SK-MEL-5 (cell line): ENCODE measurements around the genes ZIC4, AGTR1 and ANKUB1.

GRCh38 chr3:147406098-147406629 lies at the start of gene ZIC4:
Gene ZIC4 (minus strand): TSS chr3:147406543.
RAMPAGE:
- cytosol, long total RNA: no peak
- long total RNA: no peak
- nucleus, long total RNA: no peak

DNA sequence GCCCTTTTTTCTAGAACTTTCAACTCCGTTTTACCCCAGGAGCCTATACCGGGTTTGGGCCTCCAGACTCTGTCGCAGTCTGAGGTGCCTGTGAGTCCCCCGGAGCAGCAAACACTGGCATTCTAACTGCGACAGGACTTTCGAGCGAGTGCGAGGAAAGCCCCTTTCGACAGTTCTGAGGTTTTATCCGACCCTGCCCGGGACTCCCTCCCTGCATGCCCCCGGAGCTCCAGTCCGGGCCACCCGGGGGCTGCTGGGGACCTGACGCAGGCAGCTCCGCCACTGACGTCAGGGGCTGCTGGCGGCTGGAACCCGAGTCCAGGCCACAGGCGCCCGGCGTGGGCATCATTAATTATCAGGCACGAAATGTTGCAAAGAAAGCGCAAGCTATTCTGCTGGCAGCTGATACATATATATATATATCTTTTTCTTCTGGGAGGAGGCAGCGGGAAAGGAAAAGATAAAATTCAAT lies 15.1 kb downstream of the ZIC1 start:
RAMPAGE:
- cytosol, long total RNA: no peak
- long total RNA: no peak
- nucleus, long total RNA: no peak

DNA sequence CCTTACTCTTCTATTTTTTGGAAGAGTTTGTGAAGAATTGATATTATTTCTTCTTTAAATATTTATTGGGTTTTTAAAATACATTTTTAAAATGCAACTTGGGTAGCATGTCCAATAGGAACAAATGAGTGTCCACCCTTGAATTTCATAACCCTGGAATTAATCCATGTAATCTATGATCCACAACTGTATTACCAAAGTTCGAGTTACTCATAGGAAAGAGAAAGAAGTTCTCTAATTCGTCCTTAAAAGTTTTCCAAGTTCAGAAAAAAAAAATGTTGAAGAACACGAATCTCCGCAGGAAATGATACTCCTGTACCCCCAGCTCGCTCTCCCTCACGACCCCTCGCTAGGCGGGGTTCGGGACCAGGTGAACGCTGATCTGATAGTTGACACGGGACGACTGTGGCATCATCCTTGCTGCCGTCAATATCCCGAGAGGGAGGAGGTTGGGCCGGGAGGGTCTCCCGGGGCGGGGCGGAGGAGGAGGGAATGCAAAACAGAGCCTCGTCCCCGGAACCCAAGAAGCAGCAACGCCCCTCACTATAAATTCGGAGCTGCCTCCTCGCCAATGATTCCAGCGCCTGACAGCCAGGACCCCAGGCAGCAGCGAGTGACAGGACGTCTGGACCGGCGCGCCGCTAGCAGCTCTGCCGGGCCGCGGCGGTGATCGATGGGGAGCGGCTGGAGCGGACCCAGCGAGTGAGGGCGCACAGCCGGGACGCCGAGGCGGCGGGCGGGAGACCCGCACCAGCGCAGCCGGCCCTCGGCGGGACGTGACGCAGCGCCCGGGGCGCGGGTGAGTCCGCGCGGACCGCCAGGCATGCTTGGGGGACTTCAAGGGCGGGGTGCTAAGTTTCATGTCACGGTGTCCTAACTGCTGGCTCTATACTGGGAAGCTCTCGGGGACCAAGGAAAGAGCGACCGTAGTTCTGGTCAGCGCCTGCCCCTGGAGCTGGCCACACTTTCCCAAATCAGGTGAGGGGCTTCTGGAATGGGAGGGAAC lies at the start of gene AGTR1:
TSS of gene AGTR1 (plus strand) at position 575 of the 1,006 bp plus-strand sequence.
RAMPAGE:
- cytosol, long total RNA: no peak
- long total RNA: no peak
- nucleus, long total RNA: no peak

DNA sequence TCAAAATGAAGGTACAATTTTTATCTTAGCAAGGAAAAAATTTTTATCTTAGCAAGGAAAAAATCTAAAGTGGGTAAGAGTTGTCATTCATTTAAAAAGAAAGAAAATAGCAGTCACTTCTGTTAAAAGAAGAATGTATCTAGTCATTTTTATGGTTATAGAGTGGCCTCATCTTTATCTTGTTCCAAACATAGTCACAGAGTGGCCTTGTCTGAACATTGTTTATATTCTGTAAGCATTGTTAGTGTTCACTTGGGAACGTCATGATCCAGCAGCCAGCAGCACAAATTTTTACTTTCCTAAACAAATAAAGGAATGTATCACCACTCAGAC lies 39.8 kb upstream of the GYG1 start:
RAMPAGE:
- cytosol, long total RNA: no peak
- long total RNA: no peak
- nucleus, long total RNA: no peak

DNA sequence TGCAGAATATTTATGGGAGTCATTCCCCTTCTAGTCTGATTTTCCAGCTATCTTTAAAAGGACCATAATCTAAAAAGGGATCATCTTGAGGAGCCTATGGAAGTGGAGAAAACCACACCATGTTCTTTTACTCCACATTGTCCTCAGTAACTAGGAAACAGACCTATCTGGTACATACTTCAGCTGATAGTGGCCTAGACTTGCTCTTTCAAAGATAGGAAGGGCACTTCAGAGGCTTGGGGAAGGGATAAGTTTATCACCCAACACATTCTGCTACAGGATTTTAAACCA lies 35.5 kb downstream of the CP start:
RAMPAGE:
- cytosol, long total RNA: no peak
- long total RNA: no peak
- nucleus, long total RNA: no peak

DNA sequence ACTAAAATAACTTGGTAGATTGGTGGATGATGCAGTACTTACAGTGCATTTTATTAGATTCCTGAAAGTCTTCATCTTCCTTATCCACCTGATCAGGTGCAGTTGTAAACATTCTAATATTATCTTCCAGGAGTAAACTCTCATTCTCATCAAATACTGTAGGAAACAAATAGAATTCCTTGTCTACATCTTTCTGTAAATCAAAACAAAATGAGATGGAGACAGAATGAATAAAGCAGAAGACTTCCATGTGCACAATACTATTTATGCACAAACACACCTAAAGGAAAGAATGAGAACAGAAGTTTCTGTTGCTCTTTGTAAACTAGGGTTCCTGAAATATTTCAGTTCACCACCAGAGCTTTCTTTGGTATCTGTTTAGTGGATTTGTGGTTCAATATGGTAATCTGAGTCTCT lies 33.6 kb downstream of the CP start:
RAMPAGE:
- cytosol, long total RNA: no peak
- long total RNA: no peak
- nucleus, long total RNA: no peak

RAMPAGE:
- cytosol, long total RNA: no peak
- long total RNA: no peak
- nucleus, long total RNA: no peak
These were observed 23.3 kb downstream of the CP start for GRCh38 chr3:149198157-149198874.

DNA sequence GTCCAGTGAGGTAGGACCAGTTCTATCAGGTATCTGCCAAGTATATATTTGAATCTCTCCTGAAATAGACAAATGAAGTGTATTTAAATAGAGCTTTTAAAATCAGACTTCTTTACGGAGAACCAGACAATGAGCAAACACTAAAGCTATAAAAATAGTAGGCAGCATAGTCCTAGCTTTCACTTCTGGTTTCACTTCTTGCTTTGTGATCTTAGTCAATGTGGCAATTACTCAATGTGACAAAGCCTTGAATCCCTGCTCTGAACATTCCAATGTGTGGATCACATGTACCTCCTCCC lies 24.0 kb upstream of the CP start:
RAMPAGE:
- cytosol, long total RNA: no peak
- long total RNA: no peak
- nucleus, long total RNA: no peak

DNA sequence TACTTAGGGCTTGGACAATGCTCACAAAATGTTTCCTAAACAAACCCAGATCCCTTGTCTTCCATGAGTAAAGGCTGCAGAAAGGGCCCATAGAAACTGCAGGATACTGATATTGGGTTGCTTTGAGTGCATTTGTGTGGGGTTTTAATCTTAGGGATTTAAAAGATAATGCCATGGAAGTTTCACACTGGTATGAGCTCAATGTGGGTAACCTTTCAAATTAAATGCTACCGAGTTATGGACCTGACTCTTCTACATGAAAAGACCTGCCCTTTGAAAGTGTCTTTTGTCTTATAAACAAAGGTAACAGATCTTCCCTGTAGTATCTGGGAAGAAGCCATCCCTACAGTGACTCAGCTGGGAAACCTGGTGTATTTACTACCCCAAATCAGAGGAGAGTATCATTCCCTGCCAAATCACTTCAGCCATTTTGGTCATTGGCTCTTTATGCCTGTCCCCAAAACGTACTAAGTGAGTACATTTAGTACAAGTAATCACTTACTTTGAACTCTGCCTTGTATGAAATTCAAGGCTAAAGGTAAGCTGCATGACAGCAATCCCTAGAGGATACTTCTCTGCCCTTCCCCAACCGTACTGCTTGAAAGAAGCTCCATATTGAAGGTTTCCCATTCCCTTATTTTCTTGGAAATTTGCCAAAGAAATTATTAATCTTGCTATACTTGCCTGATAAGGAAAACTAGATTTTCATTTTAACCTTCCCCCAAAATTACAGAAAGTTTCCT lies 7.3 kb downstream of the TM4SF1 start:
RAMPAGE:
- cytosol, long total RNA: no peak
- long total RNA: no peak
- nucleus, long total RNA: no peak

DNA sequence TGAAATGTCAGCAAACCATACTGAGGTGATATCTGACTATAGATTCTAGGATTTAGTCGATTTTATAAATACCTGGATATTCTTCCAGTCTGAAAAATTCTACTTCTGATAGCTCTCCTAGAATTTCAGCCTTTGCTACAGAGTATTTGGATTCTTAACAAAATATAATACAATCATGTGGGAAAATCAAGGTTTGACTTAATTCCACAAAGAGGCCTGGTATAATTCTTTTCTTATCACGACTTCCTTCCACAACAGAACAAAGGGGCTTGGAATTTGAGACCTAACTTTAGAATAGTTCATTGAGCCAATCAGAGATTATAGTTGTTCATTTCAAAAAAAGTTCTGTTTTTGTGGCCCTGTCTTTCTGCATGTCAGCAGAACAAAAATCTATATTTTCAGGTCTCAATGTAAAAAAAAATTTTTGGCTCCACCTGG lies 4.2 kb downstream of the TM4SF1 start:
RAMPAGE:
- cytosol, long total RNA: no peak
- long total RNA: no peak
- nucleus, long total RNA: no peak

DNA sequence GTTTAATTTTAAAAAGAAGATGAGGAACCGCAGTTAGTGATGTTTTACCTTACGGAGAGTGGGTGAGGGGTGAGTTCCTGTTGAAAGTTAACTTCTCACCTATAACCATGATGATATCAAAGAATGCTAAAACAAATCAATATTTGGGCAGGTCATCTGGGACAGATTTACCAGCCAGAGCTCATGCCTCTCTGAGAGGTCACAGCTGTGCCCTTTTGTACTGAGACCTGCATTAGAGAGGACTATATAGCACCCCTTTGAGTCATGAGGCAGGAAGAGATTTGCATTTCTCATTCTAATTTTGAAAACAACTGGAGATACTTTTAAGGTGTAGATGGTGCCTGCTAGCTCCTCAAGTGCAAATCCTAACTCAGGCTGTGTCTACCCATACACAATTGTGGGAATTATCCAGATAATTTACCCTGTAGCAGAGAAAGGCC lies 6.0 kb upstream of the TM4SF4 start:
RAMPAGE:
- cytosol, long total RNA: no peak
- long total RNA: no peak
- nucleus, long total RNA: no peak

RAMPAGE:
- cytosol, long total RNA: start-site peak on the minus strand at chr3:149576152-149576198, 34 and 25 reads in 2 replicates
- long total RNA: no peak
- nucleus, long total RNA: start-site peak on the minus strand at chr3:149576108-149576225, 154 and 50 reads in 2 replicates
These were observed 81.8 kb downstream of the WWTR1 start for GRCh38 chr3:149575571-149576807.

DNA sequence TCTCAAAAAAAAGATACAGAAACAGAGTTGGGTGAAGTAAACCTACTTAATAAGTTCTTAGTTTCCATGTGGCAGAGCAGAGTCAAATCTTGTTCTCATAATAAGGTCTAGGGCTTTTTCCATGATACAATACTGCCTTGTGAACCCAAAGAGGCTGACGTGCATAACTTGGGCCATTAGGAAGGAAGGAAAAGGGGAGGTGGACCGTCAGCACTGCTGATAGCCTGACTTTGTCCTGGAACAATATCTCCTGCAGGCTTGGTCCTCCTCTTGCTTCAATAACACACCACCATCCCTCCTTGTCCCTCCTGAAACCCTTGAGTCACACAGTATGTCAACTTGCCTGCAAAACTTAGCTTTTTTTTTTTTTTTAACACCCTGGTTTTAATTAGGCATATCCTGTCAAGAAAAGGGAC lies 67.2 kb downstream of the WWTR1 start:
RAMPAGE:
- cytosol, long total RNA: no peak
- long total RNA: no peak
- nucleus, long total RNA: no peak

DNA sequence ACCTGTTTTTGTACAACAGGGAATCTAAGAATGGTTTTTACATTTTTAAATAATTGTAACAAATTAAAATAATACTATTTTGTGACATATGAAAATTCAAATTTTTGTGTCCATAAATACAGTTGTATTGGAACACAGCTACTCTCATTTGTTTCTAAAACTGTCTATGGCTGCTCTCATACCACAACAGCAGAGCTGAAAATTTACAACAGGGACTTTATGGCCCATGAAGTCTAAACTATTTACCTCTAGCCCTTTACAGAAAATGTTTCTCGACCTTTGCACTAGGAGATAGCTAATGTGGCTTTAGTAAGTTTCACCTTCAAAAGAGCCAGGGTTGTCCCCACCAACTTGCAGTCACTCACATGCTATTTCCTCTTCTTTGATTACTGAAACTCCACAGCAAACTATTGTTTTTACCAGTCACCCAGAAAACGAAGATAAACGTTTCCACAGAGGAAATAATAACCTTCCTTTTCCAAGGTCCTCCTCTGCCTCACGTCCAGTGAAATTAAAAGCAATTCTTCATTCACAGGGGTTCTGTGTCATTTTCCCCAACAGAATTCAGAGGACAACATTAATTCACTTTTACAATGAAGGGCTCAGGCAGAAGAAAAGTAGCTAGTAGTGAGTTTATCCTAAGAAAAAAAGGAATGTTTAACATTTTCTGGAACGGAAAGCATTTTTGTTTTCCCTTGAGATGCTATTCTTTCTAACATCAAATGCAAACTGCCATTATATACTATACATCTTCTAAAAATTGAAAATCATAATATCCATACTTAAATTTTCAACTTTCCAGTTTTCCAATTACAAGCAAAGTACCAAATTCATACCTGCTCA lies 48.2 kb downstream of the WWTR1 start:
RAMPAGE:
- cytosol, long total RNA: no peak
- long total RNA: no peak
- nucleus, long total RNA: no peak

RAMPAGE:
- cytosol, long total RNA: no peak
- long total RNA: no peak
- nucleus, long total RNA: no peak
These were observed 41.7 kb downstream of the WWTR1 start for GRCh38 chr3:149615917-149616649.

DNA sequence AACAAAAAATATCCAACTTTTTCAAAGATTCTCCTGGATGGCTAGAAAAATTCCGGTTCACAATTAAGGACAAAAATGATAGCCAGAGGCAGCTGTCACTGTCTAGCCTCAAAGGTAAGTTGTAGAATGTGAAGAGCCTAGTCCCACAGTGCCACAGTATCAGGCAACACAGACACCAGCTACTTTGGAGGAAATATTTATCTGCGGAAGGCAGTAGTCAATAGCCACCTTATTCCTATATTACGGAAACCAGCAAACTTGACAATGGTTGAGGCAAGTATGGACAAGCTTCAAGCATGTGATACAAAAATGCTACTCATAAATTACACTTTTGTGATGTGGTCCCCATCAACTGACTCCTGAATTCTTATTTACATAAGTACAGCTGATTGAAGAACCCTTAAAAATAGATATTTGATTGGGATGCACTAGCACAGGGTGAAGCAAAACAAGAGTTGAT lies at the start of gene ANKUB1:
TSS of gene ANKUB1 (minus strand) at position 170 of the 460 bp plus-strand sequence.
RAMPAGE:
- cytosol, long total RNA: no peak
- long total RNA: no peak
- nucleus, long total RNA: no peak

RAMPAGE:
- cytosol, long total RNA: no peak
- long total RNA: no peak
- nucleus, long total RNA: no peak
These were observed 139.1 kb upstream of the TSC22D2 start for GRCh38 chr3:150268437-150269894.

RAMPAGE:
- cytosol, long total RNA: no peak
- long total RNA: no peak
- nucleus, long total RNA: no peak
These were observed 35.4 kb upstream of the TSC22D2 start for GRCh38 chr3:150372540-150373159.

RAMPAGE:
- cytosol, long total RNA: no peak
- long total RNA: no peak
- nucleus, long total RNA: no peak
These were observed 29.2 kb upstream of the SIAH2 start for GRCh38 chr3:150792177-150792579.

RAMPAGE:
- cytosol, long total RNA: no peak
- long total RNA: no peak
- nucleus, long total RNA: no peak
These were observed 315 bp upstream of the CLRN1 start for GRCh38 chr3:150972905-150973178.